Endothelial cell (in vitro differentiated cells): ENCODE data around the genes KRT85 and KRT5.

GRCh38 chr12:52215572-52216104, 17.4 kb upstream of the KRT7 start:
- PRO-cap, result no peak

GRCh38 chr12:52238571-52239015, 5.5 kb downstream of the KRT7 start:
- PRO-cap, result no peak

DNA sequence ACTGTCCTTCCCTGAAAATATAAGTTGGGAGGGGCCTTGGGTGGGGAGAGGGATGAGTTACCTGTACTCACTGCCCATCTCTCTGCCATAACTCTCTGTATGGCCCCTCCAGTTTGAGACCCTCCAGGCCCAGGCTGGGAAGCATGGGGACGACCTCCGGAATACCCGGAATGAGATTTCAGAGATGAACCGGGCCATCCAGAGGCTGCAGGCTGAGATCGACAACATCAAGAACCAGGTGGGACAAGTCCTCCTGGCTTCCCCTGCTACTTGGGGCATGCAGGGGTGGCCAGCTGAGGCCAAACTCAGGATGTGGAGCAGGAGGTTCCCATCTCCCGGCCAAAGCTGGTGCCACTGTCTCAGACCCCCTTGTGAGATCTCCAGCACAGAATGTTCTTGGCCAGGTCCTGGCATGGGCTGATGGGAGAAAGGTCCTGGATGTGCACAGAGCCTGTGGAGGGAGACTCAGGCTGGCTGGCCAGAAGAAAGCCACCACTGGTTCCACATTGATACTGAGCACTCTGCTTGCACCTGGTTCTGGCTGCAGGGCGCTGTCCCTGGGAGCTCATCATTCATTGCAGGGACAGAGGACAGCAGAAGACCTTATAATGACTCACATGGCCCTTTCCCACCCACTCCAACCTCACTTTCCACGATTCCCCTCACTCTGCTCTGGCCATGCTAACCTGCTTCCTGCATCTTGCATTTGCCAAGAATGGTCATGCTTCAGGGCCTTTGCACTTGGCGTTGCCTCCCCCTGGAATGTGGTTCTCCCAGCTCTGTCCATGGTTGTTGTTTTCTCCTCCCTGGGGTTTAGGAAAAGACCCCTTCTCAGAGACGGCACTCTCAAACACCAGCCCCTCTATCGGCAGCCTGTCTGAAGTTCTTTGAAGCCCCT, 10.1 kb downstream of the KRT7 start:
- PRO-cap, result no peak

DNA sequence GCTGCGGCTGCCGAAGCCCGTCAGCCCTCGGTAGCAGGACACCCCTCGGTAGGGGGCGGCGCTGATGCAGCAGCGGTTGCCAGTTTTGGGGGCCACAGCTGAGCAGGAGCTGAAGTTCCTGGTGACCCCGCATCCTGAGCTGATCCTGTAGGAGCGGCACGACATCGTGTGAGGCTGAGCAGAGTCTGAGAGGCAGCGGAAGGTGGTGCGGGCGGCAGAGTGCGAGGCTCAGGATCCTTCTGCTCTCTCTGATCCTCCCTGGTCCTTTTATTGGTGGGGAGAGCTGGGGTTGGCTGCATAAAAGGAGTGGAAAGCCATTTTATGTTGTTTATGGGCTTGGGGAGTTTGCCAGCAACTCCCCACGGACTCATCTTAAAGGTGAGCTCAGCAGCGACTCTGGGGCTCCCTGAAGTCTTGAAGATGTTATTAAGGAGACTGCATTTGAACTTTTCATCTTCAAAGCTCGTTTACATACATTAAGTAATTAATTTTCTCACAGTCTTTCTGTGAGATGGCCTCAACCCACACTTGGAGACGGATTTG, at the start of gene KRT85:
Gene KRT85, minus strand, starts transcription at position 241 of the 543 bp plus-strand sequence.
- PRO-cap, result no peak

- PRO-cap, result no peak
These were observed at the start of gene KRT5 for GRCh38 chr12:52519600-52520931. Gene KRT5 (minus strand): TSS chr12:52520394.

GRCh38 chr12:52645250-52646343, 6.4 kb downstream of the KRT2 start:
- PRO-cap, result no peak

DNA sequence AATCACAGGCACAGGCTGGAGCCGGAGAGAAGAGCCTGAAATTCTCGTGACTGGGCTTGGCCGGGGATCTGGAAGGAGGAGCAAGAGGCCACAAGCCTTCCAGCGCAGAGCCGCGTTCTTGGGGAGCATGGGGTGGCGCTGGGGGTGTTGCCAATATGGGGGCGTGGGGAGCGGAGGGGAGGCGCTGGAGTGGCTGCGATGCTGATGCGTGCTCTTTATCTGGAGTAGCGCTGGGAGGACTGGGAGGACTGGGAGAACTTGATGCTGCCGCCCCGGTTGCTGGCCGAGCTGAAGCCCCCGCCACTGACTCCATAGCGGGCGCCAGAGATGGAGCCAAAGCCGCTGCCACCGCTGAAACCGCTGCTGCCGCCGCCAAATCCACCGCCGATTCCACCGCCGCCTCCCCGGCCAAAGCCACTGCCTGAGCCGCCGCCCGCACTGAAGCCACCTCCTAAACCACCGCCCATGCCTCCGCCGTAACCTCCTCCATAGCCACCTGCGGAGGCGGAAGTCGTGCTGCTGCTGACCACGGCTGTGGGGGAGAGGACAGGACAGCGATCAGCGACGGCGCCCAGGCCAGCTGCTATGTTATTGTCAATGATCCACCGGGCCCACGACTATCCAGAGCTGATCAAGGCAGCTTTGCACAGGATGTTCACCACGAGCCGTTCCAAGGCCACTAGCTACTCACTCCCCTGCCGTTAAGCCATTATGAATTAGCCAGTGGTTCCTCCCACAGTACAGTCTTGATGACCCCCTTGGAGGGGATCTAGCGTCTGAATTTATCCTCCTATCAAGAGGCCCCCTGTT, 5.9 kb downstream of the KRT3 start:
- PRO-cap, result no peak

GRCh38 chr12:52879305-52880343, 25.3 kb downstream of the KRT8 start:
- PRO-cap, result no peak

- PRO-cap, result no peak
These were observed 2.5 kb downstream of the KRT8 start for GRCh38 chr12:52902324-52902874.

DNA sequence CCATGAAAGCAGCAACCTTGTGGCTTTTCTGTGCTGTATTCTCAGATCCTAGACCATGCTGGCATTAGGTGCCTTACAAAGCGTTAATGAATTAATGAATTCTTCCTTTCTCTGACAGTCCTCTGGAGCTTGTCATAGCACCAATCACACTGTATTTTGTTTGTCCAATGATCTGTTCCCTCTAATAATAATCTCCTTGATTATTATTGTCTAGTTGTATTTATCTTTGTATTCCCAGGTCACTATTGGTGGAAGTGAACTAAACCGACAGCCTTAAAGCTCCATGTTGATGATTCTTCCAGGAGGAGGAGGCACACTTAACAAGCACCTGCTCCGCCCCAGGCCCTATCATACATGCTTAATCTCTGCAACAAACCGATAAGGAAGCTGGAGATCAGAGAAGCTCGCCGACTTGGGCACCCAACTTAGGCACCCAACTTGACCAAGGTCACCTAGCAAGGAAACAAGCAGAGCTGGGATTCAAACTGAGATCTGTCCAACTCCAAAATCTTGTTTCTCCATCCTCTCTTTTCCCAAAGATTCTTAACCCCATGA, 7.0 kb upstream of the KRT18 start:
- PRO-cap, result no peak

DNA sequence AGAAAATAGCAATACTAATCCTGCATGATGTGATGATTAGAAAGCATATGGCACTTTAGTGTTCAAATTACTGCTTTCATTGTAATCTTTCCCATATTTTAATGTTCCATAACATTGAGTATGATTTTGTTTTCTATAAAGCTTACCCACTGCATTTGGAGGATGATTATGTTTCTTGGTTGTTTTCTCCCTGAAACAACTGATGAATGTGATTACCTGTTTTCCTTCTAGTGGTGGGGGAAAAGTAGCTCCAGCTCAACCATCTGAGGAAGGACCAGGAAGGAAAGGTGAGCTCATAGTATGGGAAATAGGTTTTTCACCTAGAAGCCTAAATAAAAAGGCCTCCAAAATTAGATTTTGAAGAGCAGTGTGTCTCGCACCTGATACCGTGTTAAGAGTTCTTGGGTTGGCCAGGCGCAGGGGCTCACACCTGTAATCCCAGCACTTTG, 11.7 kb upstream of the TNS2 start:
- PRO-cap, result no peak

- PRO-cap, result no peak
These were observed 6.9 kb downstream of the TNS2 start for GRCh38 chr12:53056769-53057196.

- PRO-cap, result no peak
These were observed 8.5 kb downstream of the TNS2 start for GRCh38 chr12:53058152-53058946.

- PRO-cap, result no peak
These were observed 13.0 kb downstream of the TNS2 start for GRCh38 chr12:53062447-53063607.

- PRO-cap, result no peak
These were observed 469 bp downstream of the IGFBP6 start for GRCh38 chr12:53097823-53098449.

DNA sequence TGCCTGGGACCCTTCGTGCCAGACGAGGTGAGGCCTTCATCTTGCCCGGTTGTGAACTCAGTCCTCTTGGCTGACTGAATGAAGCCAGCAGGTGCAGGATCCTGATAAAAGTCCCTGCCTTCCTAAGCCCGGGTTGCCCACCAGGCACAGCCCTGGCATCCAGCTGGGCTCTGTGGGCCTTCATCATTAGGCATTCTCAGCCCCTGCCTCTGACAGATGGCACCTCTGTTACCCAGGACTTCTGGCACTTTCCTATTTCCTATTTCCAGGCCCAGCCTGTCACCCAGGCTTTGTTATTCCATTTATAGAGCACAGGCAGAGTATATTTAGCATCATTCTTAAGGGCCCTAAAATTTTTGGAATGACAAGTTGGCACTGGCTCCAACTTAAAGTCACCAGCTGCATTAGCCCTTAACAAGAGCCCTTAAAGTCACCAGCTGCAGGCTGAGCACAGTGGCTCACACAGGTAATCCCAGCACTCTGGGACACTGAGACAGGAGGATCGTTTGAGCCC, 12.9 kb downstream of the SOAT2 start:
- PRO-cap, result no peak

DNA sequence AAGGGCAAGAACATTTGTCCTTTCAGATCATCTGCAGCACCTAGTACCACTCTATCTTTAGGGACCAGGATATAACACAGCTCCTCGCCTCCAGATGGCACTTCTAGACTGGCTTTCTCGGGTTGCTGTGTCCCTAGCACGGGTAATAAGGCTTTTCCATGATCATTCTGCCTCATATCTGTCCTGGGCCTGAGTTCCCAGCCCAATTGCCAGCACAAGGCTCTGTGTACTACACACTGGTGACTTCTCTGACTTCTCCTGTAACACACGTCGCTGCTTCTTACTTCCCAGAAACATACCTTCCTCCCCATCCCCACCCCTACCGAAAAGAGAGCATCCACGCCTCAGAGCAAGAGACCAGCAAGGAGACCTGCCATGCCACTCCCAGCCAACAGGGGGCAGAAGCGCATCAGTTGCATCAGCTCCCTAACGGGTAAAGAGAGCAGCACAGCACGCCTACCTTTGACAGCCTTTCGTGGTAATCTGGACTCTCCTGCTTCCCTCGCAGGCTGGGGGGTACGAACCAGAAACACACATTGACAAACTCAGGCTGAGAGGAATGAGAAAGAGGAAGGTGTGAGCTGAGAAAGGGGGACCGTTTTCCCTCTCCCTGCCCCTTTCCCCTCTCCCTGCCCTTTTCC, 21.2 kb upstream of the ZNF740 start:
- PRO-cap, result no peak

GRCh38 chr12:53200682-53201402, 6.2 kb downstream of the ITGB7 start:
- PRO-cap, result no peak

DNA sequence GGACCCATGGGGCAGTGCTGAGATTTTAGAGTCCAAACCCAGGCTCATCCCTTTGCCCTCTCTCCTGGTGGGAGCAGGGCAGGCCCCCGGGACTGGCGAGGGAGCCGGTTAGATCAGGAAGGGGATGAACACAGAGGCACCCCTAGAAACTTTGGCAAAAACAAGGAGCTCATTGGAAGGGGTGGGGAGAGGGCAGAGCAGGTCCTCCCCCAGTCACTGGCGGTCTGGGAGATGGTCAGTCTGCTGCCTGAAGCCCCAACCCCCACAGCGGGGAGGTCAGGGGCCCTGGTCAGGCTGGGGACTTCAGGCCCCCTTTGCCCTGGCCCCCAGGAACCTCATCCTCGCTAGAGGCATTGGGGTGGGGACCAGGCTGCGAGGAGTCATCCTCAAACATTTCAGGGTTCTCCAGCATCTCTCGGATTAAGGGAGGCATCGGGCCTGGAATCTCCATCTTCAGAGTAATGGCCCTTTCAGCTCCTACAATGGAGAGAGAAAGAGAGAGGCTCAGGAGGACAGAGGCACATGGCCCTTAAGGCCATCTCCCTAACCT, 4.4 kb upstream of the ITGB7 start:
- PRO-cap, result no peak

DNA sequence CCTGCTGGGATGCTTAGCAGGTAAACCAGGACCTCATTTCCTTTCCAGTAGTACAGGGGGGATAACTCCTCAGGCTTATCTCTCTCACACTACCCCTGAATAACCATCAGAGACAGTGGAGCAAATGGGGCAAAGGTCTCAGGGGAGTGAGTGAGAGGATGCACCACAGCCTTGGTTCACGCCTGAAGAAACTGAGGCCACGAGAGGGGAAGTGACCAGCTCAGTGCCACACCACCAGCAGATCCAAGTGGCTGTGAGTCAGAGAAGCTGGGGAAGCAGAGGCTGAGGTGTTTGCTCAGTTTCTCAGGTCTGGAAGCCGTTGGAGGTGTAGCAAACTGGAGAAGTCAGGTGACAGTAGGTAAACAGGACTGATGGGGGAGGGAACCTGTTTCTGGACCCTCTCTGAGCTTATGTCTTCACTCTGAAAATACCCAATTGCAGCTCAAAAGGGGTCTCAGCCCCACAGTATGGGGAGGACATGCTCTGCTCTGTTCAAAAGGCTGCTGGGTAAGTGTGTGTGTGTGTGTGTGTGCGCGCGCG, 9.3 kb upstream of the ITGB7 start:
- PRO-cap, result no peak